Panc1 (cell line): ENCODE results near the genes PLP2, PRICKLE3, FOXP3 and NUDT10.

GRCh38 chrX:49165778-49166899 lies 3.6 kb downstream of the MAGIX start:
- RRBS, 2 experiments = 2 to 8% methylated on average over 32 to 39 of the region's 63 CpGs

DNA sequence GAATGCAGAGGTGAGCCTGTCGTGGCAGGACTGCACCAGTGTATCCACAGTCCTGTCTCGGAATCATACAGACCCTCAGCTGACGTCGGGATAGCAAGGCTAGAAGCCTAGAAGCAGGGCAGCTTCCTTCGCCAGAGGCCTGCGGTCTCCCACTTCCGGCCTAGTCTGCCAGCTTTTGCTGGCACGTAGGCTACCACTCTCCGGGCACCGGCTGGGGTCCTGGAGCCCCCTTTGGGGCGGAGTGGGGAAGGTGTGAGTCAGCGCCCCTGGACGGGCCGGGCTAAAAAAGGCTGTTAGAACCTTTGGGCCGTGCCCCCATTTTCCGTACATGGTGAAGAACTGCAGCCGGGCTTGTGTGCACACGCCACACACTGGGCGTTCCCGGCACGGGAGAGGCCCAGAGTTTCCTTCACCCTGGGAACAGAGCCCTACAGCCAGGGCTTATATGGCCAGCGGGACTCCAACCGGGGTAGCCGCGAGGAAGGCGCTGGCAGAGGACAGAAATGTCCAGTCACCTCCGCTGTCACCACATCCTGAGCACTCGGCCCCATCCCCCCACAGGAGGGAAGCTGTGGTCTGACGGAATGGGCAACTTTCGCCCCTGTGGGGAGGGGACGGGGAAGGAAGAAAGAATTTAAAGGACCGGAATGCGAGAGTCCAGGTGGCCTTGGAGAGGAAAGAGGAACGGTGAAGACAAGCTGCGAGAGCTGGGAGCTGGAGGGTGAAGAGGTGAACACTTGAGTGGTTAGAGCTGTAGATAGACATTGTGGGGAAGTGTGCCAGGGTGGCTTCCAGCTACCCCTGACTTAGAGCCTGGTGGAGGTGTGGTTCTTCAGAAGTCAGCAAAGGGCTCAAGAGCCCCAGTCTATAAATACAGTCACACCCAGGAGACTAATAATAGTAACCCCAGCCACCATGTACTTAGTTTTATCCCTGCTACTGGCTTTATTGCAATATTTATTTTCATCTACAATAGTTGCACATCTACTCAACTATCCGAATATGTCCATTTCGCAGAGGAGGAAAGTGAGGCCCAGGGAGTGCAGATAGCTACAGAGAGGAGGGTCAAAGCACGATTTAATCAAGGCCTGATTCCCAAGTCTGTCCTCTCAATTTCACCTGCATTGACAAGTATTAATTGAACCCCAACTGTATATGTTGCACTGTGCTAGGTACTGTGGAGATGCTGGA lies 4.4 kb upstream of the PLP2 start:
- RRBS, 2 experiments = 1 to 7% methylated on average over 16 of the region's 38 CpGs

DNA sequence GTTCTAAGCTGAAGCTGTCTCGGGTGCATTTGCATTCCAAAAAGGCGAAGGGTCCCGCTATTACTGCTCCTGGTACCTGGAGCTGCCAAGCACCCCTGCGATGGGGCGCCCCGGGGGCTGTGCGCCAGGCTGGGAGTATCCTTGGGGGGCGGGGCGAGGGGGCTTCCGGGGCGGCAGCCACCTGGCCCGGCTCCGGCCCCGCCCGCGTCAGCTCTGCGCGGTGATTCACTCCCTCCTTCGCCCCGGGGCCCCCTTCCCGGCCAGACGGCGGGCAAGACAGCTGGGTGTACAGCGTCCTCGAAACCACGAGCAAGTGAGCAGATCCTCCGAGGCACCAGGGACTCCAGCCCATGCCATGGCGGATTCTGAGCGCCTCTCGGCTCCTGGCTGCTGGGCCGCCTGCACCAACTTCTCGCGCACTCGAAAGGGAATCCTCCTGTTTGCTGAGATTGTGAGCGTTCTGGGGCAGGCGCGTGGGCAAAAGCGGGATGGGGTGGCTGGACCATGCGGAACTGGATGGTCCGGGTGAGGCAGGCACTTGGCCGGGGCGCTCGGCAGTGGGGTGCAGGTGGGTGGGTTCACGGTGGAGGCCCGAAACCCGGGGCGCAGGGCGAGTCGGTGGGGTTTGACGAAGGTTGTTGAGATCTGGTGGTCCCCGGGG lies at the start of gene PLP2:
TSS of gene PLP2 (plus strand) at position 253 of the 661 bp plus-strand sequence.
- RRBS, 2 experiments = under 1 to 6% methylated on average over 24 of the region's 51 CpGs

DNA sequence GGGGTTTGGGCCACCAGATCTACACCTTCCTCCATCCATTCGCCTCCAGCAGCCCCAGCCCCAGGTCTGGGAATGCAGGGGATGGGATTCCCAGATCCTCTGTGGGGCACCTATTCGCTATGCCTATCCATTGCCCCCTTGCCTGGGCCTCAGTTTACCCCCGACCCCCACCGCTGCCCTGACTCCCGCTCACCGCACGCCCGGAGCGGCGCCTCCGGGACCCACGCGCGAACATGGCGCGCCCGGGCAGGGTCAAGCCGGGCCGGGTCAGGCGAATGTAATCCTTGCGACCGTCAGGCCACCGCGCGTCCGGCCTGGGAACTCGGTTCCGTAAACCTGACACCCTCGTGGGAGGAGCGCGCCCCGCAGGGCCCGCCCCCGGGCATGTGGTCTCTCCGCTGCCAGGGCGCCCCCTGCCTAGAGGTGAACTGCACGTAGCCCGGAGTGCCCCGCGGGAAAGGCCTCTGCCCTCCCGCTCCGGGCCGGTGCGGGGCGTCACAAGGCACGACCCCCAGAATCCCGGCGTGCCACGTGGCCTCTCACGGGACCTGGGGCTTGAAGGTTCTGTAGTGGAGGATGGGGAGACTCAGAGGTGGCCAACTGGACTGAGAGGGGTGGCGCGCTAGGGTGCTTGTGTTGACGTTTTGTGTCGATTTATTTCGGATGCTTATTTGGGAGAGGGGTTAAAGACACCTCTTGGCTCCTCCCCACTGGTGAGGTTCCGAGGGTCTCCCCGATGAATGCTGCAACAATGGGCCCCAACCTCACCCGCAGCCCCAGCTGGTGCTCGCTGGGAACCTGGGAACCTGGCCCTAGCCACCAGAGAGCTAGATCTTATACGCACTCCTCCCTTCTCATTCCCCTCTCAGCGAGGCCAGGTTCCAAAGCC lies at the start of gene PRICKLE3:
TSS of gene PRICKLE3 (minus strand) at position 311 of the 889 bp plus-strand sequence.
- RRBS, 2 experiments = under 1 to 4% methylated on average over 20 to 24 of the region's 61 CpGs

DNA sequence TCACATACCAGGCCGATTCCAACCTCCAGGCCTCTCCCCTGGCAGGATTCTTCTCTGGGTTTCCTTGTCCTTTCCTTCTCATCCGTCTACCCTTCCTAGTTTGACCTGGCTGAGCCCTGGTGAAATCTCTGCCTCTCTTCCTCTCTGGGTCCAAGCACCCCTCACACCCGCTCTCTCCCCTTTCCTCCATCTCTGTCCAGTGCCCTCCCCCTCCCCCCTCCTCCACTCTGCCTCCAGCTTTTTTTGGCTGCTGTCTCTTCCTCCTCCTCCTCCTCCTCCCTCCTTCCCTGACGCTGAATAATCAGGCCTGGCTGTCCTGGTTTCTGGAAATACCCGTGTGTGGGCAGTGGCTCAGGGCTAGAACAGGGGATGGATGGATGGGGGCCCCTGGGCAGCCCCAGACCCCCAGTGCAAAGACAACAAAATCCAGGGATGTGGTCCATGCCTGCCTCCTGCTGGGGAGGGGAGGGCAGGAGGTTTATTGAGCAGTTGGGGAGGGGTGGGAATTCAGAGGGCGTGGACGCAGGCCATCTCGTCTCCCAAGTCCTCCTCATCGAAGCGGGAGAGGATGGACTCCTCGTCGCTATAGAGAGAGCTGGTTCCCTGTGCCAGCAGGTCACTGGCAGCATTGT lies 4.8 kb upstream of the SYP start:
- RRBS, 2 experiments = no CpG with 5 or more reads among the region's 12 CpGs

DNA sequence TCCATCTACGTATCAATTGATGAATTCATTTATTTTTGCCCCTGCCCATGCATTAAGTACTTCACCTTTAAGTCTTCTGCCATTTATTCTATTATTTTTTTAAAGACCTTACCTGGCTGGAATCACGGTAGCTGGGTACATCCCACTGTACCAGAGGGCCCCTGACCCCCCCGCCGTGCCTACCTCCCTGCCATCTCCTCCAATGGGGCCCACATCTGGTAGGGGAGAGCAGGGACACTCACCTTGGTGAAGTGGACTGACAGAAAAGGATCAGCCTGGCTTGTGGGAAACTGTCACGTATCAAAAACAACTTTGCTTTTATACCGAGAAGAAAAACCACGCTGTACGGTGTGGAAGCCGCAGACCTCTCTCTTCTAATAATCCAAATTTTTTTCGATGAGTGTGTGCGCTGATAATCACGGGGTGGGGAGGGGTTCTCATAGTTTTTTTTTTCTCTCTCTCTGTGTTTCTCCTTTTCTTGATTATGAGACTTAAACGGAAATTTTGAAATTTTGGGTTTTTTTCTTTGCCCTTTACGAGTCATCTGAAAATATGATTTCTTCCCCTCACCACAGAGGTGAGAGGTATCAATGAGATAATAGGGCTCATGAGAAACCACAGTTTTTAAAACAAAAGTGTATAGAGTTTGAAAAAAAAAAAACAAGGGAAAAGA lies at the start of gene FOXP3:
TSS of gene FOXP3 (minus strand) at position 292 of the 673 bp plus-strand sequence.
- RRBS, 2 experiments = no CpG with 5 or more reads among the region's 14 CpGs

DNA sequence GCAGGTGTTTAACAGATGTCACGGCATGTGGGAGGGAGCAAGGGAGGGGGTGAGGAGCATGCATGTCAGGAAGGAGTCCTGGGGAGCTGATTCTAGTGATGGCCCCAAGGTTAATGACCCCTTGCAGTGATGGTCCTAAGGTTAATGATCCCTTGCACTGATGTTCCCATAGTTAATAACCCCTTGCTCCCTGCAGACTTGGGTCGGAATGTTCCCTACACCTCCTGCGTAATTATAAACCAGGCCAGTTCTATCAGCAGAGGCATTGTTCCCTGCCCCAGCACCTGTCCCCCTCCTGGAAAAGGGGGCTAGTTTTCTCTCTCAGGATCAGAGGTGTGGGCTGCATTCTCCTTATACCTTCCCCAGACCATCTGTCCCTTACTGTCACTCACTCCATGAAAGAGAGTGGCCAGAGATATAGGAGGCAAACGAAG lies 2.3 kb upstream of the FOXP3 start:
- RRBS, 2 experiments = no CpG with 5 or more reads among the region's 4 CpGs

GRCh38 chrX:49725232-49725876 lies 29.6 kb upstream of the PAGE1 start:
- RRBS, 2 experiments = no CpG with 5 or more reads among the region's 5 CpGs

DNA sequence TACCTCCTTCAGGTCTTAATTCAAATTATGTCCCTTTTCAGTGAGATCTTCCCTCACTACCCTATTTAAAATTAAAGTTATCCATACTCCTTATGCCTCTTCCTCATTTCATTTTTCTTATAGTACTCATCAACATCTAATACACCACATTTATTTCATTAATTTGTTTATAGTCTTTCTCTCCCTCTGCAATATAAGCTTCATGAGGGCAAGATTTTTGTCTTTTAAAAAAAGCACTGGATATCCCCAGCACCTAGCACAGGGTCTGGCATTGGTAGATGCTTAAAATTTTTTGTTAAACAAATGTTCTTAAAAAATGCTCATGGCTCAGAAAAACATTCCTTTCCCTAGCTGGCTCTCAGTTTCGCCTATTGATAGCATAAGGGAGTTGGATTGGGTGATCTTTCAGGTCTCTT lies 94.4 kb upstream of the DGKK start:
- RRBS, 2 experiments = no CpG with 5 or more reads among the region's 1 CpG

DNA sequence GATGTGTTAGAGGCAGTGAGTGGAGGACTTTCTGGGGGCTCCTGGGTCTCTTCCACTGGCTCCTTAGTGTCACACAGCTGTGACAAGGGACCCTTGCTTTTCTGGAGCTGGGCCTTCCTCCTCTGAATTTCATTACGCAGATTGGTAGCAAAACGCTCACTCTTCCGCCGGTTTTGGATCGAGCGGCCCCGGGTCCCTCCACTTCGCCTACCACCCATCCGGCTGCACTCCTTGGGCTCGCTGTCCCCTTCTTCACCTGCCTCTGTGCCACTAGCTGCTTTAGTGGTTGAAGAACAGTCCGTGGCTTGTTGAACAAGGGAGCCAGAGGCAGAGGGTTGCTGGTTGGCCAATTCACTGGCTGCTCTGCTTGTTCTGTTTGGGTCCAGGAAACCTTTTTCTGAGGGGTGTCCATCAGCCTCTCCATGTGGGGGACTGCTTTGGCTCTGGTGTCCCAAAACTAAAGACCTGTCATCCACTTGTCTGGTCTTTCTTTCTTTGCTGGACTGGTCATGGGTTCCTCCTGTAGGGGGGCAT lies 163.6 kb upstream of the DGKK start:
- RRBS, 2 experiments = no CpG with 5 or more reads among the region's 11 CpGs

- RRBS, 2 experiments = 6 to 7% methylated on average over 5 to 10 of the region's 103 CpGs
These were observed at the start of gene NUDT10 for GRCh38 chrX:51332015-51333262. Gene NUDT10 (plus strand): TSS chrX:51332822.

GRCh38 chrX:52995116-52996274 lies 37.2 kb upstream of the FAM156A start:
- RRBS, 2 experiments = 13% methylated on average over 3 of the region's 50 CpGs; no CpG with 5 or more reads in 1 of the 2 experiments

DNA sequence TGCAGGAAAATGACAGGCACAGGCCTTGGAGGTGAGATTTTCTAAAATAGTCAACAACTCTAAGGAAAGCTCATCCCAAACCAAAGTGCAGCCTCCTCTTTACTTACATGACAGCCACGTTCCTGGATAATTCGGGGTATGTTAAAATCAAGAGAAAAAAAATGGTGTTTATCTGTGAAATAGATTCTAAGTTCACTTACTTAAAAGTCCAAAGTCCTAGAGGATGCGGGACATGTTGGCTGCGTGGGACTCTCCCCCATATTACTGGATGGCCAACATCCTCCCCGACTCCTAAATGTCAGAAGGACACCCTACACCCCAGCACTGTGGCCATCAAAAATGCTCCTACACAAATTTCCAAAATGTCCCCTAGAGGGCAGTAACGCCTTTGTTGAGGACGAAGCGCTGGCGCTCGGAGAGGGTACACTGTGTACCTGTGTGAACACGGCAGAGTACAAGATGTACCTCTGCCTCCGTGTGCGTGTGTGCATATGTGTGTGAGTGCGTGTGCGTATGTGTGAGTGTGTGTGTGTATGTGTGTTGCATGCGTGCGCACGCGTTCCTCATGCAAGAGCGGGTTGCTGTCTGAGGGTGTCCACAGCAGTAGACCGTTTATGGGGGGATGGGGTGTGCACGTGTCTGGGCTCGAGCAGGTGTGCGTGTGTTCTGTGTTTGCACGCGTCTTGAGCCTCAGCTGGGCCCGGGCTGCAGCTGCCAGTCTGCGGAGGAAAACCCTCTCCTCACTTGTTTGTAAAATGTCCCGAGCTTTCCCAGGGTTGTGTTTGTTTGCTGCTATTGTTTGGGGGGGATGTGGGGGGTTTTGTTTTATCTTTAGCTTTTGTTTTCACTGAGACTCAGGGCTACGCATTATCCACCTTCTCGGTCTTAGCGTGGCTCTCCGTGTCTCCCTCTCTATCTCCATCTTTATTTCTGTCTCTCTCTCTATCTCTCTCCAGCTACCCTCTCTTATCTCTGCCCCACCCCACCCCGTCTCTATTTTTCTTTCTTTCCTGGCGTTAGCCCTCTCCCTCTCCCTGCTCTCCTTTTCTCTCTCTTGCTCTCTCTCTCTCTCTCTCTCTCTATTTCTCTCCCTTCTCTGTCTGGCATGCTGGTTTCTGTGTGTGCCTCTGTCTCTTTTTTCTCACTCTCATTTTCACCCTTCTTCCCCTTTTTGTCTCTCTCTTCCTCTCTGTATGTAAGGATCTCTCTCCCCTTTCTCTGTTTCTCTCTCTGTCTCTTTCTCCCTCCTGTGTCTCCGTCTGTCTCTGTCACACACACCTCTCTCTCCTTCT lies 10.4 kb upstream of the TSPYL2 start:
- RRBS, 2 experiments = no CpG with 5 or more reads among the region's 36 CpGs

DNA sequence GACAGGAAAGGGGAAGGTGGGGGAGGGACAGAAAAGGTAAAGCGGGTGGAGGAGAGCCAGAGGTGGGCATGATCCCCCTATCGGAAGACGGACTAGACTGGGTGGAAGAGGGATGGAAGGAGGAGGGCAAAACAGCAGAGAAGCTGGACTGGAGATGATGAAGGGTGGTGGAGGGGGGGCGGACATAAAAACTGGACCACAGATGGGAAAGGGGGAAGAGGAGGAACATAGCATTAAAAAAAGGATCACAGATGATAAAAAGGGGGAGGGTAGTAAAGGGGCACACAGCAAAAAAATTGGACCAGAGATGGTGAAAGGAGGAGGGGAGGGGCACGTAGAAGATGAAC lies 1.2 kb downstream of the TSPYL2 start:
- RRBS, 2 experiments = no CpG with 5 or more reads among the region's 5 CpGs

- RRBS, 2 experiments = no CpG with 5 or more reads among the region's 8 CpGs
These were observed 34.7 kb downstream of the KDM5C start for GRCh38 chrX:53189984-53190972.

DNA sequence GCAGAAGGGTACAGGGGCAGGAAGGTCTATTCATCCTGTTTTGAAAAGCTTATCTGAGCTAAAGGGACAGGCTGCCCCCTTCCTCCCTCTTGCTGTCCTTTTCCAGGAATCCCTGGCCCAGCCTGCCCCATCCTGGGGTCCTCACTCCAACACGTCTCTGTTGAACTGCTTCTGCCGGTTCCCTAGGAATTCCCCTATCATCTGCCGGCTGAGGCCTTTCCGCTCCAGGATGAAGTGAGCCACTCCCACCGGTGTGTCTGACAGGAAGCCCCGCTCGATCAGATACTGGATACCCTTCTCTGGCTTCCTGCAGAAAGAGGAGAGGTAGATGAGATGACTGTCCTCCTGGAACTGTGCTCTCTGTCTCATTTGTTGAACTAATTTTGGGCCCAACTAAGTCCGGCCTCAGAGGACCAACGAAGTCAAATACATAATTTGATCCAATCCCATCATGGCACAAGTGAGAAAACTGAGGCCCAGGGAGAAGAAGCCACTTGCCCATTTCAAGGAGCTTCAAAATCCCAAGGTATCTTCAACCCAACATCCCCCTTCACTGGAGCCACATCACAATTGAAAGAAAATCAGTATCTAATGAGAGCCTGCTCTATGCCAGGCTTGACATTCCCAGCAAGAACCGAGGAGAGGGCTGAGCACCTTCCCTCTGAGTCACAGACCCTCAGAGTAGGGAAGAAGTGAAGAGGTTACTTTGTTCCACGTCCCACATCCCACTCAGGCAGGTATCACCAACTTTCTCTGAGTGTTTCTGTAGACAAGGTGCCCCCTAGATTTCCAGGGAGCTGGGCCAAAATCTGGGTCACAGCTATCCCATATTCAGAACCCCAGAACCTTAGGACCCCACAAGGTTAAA lies 23.8 kb upstream of the KDM5C start:
- RRBS, 2 experiments = 90 to 98% methylated on average over 2 to 3 of the region's 11 CpGs

GRCh38 chrX:53376383-53376902 lies 46.0 kb downstream of the SMC1A start:
- RRBS, 2 experiments = no CpG with 5 or more reads among the region's 4 CpGs

- RRBS, 2 experiments = no CpG with 5 or more reads among the region's 4 CpGs
These were observed 42.1 kb downstream of the SMC1A start for GRCh38 chrX:53380341-53380701.